Pericardium (tissue), 1 donor: ENCODE data around the genes TMEM45B and APLP2.

GRCh38 chr11:129260607-129261195, 68.6 kb upstream of the ARHGAP32 start:
- RRBS = no CpG with 5 or more reads among the region's 3 CpGs

DNA sequence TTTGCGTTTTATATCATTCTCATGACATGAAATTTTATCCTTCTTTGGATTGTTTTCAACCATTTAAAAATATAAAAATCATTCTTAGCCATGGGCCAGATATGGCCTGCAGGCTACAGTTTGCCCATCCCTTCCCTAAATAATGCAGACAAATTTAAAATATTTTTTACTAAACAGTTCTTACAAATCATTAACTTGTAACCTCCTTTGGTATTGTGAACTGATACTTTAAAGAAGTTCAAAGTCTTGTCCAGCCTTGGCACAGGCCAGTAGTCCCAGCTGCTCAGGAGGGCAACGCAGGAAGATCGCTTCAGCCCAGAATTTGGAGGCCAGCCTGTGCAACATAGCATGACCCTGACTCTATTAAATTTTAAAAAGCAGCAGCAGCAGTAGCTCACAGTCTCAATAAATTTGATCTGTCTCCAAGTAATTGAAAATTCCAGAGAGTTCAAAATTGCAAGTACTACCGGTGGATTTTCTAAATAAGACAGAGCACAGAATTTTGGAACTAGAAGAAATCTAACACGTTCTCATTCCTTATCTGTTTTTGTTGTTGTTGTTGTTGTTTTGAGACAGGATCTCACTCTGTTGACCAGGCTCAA, 83.7 kb upstream of the ARHGAP32 start:
- RRBS = no CpG with 5 or more reads among the region's 5 CpGs

DNA sequence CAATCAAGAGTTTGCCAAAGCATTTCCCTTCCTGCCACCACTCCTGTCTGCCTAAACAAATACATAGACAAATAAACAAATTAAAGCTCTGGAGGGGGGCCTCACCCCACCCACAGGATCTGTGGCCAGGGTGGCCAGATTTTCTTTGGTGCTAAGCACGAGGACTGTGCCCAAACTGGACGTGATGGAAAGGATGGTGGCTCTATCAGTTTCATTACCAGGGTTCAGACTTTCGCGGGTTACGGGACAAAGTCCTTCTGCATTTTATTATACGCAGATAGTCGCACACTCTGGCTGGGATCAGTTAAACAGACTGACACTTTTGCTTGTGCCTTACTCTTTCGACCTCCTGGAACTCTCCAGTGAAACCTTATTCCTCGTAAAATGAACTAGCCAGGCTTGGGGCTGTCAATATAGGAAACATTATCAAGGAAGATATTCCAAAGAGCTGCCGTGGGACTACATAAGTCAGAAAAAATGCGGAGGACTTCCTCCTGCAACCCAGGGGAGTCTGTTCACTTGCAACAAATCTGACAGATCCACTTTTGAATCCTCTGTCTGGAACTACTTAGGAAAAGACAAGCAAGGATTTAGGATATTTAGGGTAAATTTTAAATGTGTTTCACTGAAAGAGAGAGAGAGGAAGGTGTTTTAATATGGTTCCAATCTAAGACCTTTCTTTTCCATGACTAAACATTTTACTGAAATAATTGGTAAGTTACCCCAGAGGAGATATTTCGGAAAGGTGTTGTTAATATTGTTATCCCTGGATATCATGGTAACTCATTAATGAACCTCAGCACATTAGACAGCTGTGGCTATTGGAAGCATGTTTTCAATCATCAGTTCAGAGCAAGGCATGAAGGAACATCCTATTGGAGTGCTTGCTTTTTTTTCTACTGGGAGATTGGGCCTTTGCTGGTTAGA, 11.4 kb downstream of the BARX2 start:
- RRBS = no CpG with 5 or more reads among the region's 12 CpGs

DNA sequence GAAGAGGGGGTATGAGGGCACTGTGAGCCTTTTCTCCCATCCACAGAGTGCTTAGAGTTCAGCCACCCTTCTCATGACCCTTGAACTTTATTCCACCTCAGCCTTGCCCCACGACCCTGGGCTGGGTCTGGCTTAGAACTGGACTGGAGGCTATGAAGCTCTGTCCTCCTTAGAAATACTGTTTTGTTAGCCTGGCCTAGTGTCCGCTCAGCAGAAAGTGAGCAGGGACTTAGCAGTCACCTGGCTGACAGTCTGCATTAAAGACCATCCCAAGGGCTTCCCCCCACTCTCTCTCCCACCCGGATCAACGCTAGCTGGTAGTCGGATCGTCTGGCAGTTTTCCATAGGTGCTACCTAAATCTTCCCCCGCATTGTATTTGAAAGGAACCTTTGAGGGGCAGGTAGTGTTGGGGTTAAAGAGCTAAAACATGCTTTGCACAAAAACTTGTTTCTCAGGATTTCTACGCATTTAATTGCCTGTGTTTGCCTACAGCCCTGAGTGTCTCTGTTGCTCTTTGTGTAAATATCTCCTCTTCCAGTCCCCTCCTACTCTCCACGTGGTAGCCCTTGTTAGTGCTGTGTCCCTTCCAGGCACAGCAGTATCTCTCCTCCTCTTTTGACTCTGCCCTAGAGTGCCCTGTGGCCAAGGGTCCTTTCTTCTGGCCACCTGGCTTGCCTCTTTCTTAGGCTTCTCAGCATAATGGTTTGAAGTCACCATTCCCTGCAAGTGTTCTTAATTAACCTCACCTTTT, 81.5 kb downstream of the BARX2 start:
- RRBS = no CpG with 5 or more reads among the region's 9 CpGs

DNA sequence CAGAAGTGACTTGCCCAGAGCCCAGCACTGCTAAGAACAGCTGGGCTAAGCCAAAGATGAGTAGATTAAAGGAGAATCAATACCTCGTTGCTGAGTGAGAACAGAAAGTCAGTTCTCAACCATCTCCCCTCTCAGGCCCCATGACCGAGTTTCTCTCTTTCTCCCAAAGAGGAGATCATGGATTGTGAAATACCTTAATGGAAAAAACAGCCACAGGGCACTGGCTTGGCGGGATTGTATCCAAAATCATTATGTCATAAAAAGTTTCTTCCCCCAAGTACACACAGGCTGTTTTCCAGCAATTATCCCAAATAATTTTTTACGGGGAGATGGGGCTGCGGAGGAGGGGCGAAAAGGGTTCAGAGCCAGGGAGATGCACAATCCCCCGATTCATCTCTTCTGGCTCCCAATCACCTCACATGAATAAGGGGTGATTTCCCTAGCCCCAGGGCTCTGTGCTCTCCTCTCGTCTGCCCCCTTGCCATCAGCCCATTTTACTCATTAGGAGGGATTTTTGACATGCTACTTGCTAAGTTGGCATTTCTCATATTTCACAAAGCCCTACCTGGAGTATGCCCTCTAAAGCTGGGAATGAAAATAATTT, 111.7 kb upstream of the TMEM45B start:
- RRBS = no CpG with 5 or more reads among the region's 8 CpGs

GRCh38 chr11:129814191-129814800, 1.4 kb upstream of the TMEM45B start:
- RRBS = no CpG with 5 or more reads among the region's 26 CpGs

DNA sequence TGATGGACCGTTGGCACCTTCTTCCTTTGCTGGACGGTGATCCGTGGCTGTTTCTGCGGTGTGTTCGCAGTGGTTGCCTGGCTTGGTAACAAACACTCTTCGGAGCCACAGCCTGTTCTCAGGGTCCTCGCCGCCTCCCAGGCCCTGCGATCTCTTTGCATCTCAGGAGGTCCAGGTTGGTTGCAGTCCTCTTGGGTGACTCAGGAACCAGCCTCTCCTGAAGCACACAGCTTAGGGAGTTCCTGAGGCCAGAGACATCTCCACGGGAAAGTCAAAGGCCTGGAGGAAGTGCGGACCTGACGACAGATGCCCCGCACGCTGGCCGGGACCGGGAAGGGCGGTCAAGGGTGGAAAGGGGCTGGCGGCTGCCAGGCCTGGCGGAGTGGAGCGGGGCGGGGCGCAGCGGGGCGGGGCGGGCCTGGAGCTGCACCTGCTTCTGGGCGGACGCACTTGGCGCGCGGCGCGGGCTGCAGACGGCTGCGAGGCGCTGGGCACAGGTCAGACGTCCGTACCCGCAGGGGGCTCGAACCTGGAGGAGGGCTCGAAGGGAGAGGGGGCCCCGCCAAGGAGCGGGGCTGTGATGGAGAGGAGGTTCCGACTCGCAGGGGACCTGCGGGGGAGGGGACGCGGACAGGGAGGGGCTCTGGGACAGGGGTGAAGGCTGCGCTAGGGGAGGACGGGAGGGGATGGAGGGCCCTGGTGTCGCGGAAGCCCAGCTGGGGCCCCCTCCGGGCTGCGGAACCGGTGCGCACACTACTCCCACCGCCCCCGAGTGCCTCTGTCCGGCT, at the start of gene TMEM45B:
Gene TMEM45B, plus strand, starts transcription at position 447 of the 788 bp plus-strand sequence.
- RRBS = 7% methylated on average over 4 of the region's 58 CpGs

DNA sequence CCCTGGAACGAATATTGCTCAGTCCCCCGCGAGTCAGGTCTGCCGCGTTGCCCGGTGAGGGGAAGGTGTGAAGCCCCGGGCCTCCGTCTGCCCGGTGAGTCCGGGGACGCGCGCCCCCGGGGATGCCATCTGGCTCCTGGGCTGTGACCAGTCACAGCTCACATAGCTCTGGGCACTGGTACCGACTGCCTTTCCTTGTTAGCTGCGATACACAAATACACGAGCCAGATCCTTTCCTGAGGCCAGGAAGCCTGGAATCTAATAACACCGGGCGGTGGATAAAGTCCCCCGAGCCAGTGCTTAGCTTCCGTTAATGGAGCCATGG, 512 bp downstream of the TMEM45B start:
- RRBS = 3% methylated on average over 5 of the region's 21 CpGs

GRCh38 chr11:130003482-130004098, 955 bp upstream of the PRDM10 start:
- RRBS = no CpG with 5 or more reads among the region's 15 CpGs

DNA sequence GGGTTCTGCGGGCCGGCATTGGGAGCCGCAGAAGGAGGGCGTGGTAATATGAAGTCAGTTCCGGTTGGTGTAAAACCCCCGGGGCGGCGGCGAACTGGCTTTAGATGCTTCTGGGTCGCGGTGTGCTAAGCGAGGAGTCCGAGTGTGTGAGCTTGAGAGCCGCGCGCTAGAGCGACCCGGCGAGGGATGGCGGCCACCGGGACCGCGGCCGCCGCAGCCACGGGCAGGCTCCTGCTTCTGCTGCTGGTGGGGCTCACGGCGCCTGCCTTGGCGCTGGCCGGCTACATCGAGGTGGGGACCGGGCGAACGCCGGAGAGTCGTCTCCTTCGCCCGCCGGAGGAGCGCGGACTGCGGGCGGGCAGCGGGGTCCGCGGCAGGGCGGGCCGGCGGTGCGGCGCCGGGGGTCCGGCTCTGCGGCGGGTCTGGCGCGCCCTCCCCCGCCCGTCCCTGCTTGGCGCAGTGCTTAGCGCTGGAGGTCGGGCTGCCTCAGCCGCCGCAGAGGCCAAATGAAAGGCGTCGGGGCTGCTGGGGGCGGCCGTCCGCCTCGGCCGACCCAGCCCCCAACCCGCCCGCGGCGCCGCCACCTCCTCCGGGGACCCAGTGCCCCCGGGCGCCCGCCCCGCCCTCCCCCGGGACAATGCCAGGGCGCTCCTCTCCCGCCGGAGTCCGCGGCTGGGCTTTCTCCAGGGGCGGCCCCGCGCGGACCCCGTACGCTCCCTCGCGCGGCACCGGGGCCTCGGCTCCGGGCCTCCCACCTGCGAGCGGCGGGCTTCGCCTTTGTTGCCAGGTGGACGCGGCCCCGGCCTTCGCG, at the start of gene APLP2:
Gene APLP2, plus strand, starts transcription at position 103 of the 811 bp plus-strand sequence.
- RRBS = 1% methylated on average over 54 of the region's 108 CpGs

DNA sequence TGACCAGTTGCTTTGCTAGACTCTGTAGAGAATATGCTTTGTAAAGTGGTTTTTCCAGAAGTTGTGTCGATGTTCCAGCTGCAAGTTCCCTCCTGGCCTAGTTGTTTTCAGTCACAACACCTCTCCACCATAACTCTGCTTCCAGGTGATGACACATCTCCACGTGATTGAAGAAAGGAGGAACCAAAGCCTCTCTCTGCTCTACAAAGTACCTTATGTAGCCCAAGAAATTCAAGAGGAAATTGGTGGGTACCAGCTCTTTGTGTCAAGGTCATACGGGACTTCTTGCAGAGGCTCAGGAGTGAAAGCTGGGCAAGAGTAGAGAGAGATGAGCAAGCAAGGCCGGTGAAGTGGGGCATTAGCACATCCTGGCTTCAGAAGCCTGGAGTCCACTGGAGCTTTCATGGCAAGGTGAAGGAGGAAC, 26.1 kb upstream of the ST14 start:
- RRBS = no CpG with 5 or more reads among the region's 4 CpGs

GRCh38 chr11:130315408-130315715, 645 bp upstream of the ZBTB44 start:
- RRBS = no CpG with 5 or more reads among the region's 19 CpGs

DNA sequence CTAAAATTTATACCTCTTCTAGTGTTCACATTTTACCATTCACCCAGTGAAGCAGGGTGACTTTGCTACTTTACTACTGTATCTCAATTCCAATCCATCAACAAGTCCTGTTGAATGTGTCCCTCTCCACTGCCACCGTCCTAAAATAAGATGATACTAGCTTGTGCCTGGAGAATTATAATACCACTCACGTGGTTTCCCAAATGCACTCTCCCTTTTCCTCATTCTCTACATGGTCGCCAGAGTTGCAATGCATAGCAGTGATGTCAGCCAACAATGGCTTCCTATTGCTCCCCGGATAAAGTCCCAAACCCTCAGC, 4.0 kb upstream of the ZBTB44 start:
- RRBS = no CpG with 5 or more reads among the region's 4 CpGs

GRCh38 chr11:130390395-130390892, 38.0 kb downstream of the ADAMTS8 start:
- RRBS = 70% methylated on average over 1 of the region's 7 CpGs

- RRBS = no CpG with 5 or more reads among the region's 8 CpGs
These were observed 7.0 kb downstream of the ADAMTS8 start for GRCh38 chr11:130421393-130421823.

DNA sequence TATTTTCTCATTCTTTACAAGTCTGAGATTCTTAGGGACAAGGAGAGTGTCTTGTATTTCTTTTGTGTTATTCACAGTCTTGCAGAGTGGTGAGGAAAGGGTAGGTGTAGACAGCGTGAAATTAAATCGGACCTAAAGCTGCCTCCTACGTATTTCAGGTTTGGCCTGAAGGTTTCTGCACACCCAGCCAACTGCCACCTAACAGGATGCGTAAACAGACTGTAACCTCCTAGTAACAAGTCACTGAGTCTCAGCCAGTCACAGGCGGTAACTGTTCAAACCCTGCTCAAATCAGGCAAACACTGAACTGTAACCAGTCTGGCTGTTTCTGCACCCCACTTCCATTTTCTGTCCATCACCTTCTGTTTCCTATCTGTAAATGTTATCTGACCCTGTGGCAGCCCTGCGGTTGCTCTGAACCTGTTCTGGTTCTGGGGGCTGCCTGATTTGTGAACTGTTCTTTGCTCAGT, 87.1 kb downstream of the ADAMTS15 start:
- RRBS = no CpG with 5 or more reads among the region's 6 CpGs

- RRBS = no CpG with 5 or more reads among the region's 5 CpGs
These were observed 205.3 kb downstream of the ADAMTS15 start for GRCh38 chr11:130653644-130654166.

DNA sequence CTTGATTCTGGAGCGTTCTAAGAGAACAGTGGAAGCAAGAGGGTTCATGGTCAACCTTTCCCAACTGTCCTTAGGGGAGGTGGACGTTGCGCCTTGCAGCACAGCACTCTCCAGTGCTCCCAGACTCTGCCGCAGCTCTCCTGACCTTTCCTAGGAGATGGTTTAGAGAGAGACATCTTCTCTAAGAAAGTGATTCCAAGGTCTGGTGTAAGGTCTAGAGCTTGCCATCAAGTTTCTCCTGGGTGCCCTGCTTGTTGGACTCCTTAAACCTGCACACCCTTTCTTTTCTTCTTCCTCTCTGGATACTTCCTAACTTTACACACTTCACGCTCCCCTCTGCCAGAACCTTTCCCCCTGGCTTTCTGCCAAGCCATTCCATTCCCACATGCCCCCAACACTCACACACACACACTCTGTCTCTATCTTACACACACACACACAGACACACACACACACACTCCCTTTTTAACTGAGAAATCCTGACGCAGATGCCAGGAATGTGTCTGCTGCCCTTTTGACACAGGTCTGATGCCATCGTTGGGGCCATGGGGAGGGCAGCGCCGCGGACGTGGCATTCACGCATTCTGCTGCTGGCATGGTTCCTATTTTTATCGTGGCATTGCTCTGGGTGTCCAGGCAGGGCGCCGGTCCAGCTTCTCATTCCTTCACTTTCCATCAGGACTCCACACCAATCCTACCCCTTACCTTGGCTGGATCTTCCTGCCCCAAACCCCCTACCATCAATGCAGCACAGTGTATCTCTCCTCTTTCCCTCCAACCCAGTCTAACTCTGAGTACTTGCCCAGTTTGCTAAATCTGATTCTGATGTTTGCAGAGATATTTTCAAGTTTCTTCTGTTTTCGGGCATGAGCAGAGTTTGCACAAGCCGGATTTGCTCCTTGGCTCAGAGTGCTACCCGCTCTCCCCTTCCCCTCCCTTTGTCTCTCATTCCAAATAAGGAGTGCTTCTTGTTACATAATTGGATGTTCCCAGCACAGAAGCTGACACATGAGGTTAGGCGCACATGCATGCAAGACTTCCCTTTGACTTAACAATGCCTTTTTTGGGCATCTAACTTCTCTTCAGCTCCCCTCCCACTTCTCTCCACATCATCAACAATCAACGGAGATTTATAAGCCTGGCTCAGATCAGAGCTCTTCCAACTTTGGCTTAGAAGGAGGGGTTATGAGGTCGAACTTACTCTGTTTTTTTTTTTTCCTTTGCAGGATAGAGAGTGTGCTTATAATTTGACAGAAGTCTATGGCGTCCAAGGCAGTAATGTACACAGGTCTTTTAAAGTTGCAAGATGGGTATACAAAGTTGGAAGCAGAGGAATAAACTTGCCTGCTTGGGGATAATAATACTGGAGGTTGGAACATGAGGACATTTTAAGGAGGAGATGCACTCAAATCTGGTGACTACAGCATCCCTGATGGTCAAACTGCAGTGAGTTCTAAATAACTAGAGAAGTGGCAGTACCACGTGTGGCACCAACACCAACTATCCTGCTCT, 18.8 kb downstream of the SNX19 start:
- RRBS = no CpG with 5 or more reads among the region's 23 CpGs

- RRBS = no CpG with 5 or more reads among the region's 12 CpGs
These were observed 369.7 kb downstream of the OPCML start for GRCh38 chr11:133162590-133162976.

GRCh38 chr11:133988966-133989576, 32.3 kb upstream of the IGSF9B start:
- RRBS = no CpG with 5 or more reads among the region's 17 CpGs